Camera-type eye (tissue), 1 donor: ENCODE data around the genes CHI3L2 and MOV10.

GRCh38 chr1:110344809-110345669, 5.9 kb downstream of the RBM15 start:
- RAMPAGE, long total RNA = no peak

- RAMPAGE, long total RNA = no peak
These were observed 818 bp upstream of the PROK1 start for GRCh38 chr1:110450036-110450625.

- RAMPAGE, long total RNA = no peak
These were observed 32.8 kb downstream of the CD53 start for GRCh38 chr1:110905798-110906016.

DNA sequence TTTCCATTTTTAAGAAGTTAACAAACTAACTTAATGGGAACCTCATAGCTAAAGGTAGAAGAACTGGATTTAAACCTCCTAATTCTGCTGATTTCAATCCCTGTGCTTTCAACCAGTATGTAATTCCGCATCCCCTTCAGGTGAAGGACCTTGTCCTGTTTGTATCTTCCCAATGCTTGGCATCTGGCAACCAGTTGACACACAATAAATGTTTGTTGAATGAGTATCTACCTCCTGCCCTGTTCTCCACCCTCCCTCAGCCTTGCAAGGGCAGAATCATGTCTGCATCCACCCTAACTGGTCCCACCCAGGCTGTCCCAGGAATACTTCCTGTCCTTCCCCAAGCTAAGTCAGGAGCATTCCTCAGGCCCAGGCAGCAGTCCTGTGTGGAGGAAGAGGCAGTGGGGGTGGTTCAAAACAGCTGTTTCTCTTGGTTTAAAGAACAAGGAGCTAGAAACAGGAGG, 6.4 kb downstream of the DENND2D start:
- RAMPAGE, long total RNA = no peak

DNA sequence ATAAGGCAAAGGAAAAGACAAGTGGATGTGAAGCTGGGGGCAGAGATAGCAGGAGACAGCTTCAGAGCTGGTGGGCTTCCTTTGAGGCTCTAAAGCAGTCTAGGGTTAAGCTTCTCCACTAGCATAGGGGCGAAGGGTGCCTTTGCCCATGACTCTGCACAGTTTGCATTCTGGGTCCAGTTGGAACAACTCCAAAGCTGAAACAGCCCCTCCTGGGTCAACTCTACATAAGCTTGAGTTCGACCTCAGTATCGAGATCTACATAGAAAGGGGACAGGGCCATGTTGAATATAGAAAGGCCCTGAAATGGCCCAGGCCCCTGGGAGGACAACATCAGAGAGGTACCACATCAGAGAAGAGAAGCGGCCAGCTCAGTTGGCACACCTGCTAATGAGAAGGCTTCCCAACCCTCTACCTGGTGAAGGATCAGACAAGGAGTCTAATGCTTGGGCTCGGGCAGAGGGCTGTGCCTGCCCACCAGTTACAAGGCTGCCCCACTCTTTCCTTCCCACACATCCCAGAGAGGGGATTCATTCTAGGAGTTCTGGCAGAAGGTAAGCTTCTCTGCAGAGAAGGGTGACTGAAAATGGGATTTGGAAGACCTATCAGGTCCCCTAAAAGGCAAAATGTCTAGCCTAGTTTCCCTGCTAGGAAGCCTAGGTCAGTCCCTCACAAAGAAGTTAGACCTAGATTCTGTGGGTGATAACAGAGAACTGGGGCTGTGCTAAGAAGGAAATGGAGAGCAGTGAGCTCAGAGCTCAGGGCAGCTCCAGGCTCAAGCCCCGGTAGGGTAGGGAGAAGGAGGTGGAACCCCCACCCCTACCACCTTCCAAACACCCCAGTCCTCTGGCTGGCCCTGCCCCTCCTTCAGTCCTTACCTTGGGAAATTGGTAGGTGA, 1.5 kb downstream of the DENND2D start:
- RAMPAGE, long total RNA = no peak

- RAMPAGE, long total RNA = start-site peak on the minus strand at chr1:111204501-111204575, 11 reads
These were observed 3.6 kb upstream of the DENND2D start for GRCh38 chr1:111203610-111204907.

DNA sequence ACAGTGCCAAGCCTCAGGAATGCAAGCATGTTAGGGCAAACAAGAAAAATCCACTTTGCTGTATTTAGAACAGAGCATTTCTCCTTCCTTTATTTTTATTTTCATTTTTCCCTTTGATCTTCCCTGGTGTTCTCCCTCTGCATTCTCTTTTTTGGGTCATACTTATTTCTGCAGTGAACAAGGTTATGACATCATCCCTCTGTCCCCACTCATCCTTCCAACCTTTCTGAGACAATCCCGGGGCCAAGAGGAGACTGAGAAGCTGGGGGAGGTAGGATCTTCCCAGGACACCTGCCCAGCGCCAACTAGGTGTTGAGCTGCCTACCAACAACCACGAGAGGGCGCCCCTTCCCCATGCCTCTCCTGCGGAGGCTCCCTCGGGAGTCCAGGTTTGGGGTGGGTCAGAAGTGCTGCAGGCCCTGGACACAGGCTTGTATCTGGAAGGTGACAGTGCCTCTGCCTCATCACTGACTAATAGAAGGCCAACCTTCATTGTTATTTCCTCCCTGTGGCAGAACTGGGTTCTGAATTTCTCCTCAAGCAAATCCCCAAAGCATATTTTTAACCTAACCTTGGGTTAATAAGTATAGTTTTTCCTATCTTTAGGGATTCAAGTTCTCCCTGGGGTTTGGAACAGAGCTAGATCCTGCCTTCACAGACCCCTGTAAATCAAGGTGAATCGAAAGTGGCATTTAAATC, 4.7 kb upstream of the CHI3L2 start:
- RAMPAGE, long total RNA = no peak

DNA sequence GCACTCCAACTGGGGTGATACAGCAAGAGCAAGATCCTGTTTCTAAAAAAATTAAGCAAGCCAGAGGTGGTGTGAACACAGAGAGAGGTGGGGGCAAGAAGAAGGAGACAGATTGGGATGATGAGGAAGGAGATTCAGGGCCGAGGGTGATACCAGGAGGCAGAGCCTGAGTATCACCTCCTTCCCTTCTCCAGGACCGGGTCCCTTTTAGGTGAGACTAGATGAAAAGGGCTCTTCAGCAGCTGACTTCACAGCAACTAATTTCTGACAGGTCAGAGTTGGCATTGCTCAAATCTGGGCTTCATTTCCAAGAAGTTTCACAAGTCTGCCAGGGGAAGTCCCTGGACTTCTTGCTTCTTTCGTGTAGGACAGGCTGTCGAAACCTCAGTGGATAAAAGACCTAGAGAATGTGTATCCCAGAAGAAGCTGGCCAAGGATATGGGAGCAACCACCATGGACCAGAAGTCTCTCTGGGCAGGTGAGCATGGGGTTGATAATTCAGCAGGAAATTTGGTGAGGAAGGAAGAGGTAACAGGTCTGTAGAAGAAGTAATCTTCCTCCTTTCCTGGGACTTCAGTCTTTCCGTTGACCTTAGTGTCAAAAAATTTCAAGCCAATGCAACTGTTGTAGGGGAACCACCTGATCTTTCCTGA, at the start of gene CHI3L2:
TSS of gene CHI3L2 (plus strand) at position 422 of the 653 bp plus-strand sequence.
- RAMPAGE, long total RNA = no peak

DNA sequence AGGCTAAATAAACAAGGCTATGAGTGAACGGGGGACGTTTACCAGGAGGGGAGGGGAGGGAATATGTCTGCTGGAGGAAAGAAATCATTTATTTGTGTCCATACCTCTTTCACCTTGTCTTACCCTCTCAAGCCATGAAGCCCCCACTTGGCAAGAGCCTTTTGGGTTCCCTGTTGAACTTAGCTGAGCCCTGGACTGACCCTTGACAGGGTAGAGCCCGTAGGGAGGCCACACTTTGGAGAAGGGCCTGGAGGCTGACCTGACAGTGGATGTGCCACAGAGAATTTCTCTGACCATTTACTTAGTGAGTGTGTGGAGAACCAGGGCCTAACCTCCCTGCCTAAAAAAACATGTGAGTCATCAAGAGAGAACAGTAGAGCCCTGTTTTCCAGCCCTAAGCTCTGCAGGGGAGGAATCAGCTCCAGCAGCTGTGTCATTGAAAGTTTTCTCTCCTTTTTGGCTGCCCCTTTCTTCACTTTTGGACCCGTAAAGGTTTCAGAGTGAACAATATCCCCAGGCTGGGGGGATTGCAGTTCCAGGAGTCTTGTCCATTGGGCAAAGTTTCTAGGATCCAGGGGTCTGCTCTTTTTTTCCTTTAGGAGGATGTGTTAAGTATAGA, 877 bp downstream of the CHI3L2 start:
- RAMPAGE, long total RNA = no peak

DNA sequence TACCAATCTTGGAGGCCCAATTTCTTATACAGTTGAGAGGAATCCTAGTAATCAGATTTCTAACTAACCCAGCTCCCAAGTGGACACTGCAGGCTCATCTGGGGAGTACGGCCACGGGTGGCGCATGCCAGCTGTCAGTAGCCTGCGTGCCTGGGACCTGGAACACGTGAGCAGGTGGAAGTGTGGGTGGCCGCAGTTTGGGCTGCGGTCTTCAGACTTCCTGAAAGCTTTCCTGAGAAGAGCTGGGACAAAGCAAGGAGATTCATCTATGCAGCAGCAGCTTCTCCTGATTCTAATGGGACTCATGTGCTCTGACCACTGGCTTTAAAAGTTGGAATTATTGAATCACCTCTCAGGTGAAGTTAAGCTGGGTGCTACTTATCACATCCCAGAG, 12.3 kb downstream of the ADORA3 start:
- RAMPAGE, long total RNA = no peak

- RAMPAGE, long total RNA = no peak
These were observed 4.1 kb upstream of the ADORA3 start for GRCh38 chr1:111507268-111508243.

GRCh38 chr1:111641302-111641686, 21.7 kb downstream of the RAP1A start:
- RAMPAGE, long total RNA = no peak

- RAMPAGE, long total RNA = no peak
These were observed 29.3 kb downstream of the RAP1A start for GRCh38 chr1:111648686-111649409.

- RAMPAGE, long total RNA = no peak
These were observed 3.3 kb downstream of the INKA2 start for GRCh38 chr1:111735877-111736356.

- RAMPAGE, long total RNA = no peak
These were observed 97.3 kb downstream of the KCND3 start for GRCh38 chr1:111892052-111892612.

GRCh38 chr1:111992465-111993012, 3.1 kb upstream of the KCND3 start:
- RAMPAGE, long total RNA = no peak

- RAMPAGE, long total RNA = no peak
These were observed 44.3 kb upstream of the WNT2B start for GRCh38 chr1:112464336-112465067.

DNA sequence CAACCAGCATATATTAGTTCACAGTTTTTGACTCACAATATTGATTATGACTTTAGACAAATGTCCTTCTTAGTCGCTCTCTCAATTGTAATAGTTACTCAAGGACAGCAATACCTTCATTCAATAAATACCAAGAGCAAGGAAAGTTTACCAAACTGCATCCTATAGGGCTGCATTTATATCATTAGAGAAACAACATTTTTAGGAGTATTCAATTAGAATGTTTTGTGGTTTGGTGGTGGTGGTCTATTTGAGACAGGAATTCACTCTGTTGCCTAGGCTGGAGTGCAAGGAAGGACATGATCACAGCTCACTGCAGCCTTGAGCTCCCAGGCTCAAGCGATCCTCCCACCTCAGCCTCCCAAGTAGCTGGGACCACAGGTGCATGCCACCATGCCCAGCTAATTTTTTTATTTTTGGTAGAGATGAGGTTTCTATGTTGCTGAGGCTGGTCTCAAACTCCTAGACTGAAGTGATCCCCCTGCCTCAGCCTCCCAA, 7.1 kb upstream of the MOV10 start:
- RAMPAGE, long total RNA = no peak

DNA sequence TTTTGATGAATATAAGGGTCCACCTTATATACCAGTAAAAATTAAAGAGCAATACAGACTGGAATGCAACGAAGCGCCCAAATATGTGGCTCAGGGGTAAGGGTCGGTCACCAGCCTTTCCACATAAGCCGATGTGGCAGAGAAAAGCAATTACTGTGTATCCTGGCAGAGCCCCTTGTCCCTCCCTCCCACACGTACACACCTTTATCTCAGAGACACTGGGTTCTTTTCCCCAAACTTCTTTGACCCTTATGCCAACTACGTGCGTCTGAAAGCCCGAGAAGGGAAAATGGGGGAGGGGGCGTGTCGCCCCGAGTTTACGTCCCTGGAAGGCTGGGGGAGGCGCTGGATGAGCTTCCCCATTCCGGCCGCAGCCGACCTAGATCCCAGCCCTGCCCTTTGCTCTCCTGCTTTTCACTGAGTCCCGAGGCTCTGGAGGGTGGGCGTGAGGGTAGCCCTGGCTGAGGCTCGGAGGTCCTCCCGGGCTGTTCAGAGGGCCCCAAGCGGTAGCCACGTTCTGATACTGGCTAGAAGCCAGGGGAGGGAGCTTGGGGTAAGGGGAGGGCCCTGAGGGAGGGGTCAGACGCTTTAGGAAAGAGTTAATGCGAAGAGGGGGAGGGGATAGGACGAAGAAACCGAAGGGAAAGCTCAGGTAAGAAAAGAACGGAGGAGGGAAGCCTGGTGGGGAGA, at the start of gene MOV10:
TSS of gene MOV10 (plus strand) at position 582 of the 690 bp plus-strand sequence.
- RAMPAGE, long total RNA = no peak

- RAMPAGE, long total RNA = no peak
These were observed 9.0 kb downstream of the RHOC start for GRCh38 chr1:112697893-112698291.